Measurements from ENCODE around the gene H1-8.

- PRO-cap = no peak
These were observed 42.8 kb downstream of the EFCAB12 start for GRCh38 chr3:129385332-129386398.

GRCh38 chr3:129399905-129400394 lies 28.5 kb downstream of the EFCAB12 start:
- PRO-cap = no peak

DNA sequence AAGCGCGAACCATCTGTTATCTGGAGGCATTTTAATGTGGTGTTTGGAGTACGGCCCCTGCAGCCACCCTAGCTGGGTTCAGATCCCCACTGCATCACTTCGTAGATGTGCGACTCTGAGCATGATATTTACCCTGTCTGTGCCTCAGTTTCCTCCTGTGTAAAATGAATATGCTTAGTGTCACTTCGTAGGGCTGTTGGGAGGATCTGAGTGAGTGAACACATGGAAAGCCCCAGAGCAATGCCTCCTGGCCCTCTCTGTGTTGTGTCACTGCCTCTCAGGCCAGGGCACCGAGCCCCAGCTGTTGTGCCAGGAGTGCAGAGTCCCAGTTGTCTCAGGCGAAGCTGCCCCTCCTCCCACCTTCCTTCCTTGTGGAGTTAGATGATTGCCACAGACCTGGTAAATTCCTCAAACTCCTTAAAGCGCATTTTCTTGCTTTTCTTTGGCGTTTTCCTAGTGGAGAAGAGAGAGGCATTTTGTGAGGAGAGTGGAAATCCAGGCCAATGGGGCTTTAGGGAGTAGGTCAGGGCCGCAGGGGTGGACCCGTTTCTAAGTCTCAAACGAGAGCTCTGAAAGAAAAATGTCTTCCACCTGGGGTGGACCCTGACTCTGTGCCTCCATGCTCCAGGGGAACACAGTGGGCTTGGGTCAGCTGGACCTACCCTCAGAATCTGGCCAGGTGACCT lies 26.2 kb downstream of the EFCAB12 start:
- PRO-cap = no peak

DNA sequence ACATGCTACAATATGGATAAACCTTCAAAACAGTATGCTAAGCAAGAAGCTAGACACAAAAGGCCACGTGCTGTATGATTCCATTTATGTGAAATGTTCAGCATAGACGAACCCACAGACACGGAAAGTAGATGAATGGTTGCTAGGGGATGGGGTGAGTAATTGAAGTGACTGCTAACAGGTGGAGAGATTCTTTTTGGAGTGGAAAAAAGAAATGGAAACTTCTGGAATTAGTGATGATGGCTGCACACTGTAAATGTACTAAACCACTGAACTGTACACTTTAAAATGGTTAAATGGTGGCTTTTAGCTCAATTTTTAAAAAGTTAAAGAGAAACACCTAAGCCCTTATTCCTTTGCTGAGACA lies 685 bp upstream of the EFCAB12 start:
- PRO-cap = no peak

- PRO-cap = no peak
These were observed 1.8 kb upstream of the EFCAB12 start for GRCh38 chr3:129429872-129431074.

DNA sequence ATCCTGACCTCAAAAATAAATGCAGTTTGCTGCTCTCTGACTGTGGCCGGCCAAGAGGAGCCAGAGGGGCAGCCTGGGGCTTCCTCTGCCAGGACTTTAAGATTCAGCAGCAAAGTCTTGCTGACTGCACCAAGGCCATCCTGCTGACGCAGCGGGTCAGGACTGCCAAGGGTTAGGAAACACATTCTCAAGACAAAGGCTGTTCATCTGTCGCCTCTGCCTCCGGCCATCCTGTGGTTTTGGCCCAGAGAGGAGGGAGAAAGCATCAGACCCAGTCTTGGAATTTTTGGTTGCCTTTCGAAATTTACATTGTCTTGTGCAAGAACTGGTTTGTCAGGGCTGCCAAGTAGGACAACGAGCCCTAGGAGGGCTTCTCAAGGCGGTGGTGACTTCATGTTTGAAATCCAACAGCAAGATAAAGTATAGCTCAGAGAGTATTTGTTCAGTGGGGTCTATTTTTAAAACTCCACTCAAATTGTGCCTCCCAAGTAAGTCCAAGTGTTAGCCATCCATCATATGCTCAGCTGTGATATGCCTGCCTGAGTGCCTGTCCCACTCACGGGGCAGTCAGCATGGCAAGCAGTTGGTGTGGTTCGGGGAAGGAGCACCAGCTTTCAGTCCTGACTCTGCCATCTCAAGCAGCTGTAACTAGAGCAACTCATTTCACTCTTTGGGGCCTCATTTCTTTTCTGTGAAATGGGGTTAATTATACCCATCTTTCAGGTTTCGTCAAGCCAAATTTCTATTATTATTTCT lies 42.6 kb upstream of the RHO start:
- PRO-cap = no peak

DNA sequence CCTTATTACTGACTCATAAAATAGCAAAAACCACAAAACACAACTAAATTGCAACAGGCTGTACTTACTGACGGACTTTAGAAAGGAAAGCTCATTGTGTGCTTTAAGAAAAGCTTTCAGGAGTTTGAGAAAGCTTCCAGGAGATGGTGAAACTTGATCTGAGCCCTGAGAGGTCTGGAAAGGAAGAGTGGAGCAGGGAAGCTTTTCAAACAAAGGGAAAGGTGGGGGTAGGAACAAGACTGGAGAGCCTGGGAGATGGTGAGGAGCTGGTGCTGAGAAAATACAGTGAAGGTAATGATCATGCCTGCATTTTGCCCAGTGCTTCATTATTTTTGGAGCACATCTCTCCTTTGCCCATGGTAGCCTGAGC lies 42.0 kb upstream of the RHO start:
- PRO-cap = no peak

GRCh38 chr3:129543013-129543262 lies at the start of gene H1-8:
H1-8 (plus strand) TSS chr3:129543175.
- PRO-cap = no peak

DNA sequence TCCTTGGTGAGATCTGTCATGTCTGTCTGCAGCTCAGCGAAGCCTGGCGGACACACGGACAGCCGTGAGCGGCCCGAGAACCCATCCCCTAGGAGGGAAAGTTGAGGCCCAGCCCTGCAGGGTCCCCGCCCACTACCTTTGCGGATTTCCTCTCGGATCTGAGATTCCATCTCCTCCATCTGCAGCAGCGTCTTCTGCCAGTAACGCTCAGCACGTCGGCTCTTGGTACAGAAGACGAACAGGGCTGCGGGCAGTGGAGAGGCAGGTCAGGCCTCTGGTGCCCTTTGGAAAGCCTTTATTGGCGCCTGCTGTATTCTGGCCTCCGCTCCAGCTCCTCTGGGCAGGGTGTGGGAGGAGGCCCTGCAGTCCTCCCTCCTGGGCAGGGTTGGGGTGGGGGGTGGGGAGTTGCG lies 24.6 kb downstream of the H1-8 start:
- PRO-cap = no peak

- PRO-cap = bidirectional peak, plus-strand start at chr3:129578170, minus-strand start at chr3:129578059
These were observed 28.3 kb downstream of the PLXND1 start for GRCh38 chr3:129577823-129578845.

GRCh38 chr3:129585781-129586525 lies 20.5 kb downstream of the PLXND1 start:
- PRO-cap = no peak

GRCh38 chr3:129596203-129597360 lies 9.9 kb downstream of the PLXND1 start:
- PRO-cap = no peak

DNA sequence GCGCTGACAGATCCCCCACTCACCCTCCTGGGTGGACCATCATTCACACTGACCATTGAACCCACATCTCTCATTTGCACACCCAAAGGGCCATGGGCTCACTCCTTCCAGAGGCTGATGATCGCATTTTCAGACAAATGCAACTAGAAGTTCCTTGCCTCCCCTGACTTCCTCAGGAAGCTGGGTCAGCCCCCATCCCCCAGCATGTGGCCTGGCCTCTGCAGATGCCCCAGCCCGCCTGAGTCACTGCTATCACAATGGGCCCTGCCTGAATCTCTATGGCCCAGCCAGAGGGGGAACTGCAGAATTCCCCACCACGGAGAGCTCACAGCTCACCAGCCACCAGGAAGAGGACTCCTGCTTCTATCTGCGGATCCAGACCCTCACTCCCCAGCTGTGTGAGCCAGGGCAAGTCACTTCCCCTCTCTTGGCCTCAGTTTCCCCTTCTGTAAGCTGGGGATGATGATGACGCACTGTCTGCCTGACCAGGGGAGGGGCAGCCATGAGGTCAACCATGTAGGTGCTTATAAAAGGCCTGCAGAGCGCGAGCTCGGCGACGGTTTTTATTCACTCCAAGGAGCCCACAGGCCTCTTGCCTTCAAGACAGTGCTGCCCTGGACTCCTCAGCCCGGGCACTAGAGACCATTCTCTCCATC lies 6.9 kb downstream of the PLXND1 start:
- PRO-cap = no peak

DNA sequence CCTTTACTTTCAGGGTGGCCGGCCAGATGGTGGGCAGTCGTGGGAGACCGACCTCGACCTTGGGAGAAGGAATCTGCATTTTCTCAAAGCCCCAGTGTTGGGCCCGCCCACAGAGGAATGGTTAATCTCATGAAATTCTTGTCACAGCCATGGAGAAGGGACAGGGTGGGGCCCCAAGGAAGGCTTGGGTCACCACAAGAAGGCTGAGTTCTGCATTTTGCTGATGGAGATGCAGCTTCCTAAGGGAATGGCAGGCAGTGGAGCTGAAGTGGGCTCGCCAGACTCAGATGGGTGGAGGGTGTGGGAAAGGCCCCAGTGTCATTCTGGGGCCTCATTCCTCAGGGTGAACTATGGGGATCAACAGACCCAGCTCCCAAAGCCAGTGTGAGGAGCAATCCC lies 2.8 kb downstream of the PLXND1 start:
- PRO-cap = no peak

DNA sequence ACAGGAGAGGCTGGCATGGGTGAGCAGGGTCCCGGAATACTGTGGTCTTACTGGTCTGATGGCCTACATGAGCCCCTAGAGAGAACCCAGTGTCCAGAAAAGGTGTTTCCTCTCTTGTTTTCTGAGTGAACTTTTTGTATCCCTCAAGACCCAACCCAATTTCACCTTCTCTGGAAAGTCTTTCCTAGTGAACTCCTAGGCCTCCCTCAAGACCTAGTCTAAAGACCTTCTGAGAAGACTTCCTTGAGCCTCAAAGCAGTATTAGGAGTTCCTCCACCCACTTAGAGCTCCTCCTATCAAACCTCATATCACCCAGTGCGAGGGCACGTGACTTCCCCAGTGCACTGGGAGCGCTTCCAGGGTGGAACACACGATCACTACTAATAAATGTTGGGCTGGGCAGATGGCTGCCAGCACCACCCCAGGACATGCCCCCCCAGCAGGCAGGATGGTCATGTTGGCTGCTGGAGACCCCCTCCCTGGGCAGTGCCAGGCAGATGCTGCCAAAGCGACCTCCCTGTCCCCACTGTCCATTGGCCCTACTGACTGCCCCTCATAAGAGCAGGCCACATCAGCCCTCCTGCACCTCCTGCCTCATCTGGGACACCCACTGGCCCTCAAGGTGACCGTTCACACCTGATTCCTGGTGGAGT lies 8.4 kb upstream of the PLXND1 start:
- PRO-cap = no peak

DNA sequence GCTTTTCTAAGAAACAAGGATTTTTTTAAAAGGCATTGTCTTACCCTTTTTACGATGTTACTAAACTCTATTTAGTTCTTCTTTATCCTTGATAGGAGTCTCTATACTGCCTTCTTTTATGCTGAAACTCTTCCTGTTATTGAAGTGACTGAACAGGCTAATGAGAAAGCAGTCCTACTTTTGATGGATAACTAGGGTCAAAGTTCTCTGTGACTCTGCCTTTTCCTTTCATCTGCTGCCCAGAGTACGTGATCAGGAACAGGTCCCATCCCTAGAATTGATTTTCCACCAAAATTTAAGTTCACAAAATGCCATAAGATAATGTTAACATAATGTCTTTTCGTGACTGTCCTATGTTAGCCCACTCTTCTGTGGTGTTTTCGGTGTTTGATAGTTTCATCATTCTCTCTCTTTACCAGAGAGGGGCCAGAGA lies 50.2 kb upstream of the PLXND1 start:
- PRO-cap = no peak

GRCh38 chr3:129721058-129721820 lies 114.8 kb upstream of the PLXND1 start:
- PRO-cap = no peak

DNA sequence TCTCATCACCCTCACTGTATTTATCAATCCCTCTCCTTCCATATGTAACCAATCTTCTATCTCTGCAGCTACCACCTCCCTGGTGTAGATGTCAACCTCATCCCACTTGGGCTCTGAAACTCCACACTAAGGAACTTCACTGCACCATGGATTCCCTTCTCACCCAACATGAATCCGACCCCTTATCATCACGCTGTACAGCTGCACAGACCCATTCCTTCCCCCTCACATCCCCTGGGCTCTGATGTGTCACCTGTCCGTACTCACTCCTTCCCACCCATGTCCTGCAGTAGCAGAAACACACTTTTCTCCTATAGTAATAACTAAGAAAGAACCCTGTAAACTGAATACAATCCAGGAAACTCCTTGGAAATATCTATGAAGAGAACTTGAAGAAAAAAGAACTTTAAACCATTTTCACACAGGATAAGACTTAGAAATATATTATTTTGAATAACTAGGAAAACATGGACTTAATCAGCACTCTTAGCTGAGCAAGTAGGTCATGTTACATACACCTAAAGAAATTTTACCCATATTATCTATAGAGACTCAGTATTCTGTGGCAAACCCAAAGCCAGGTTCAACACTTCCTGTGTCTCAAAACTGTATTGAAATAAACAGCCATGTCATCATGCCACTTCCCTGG lies 141.2 kb upstream of the PLXND1 start:
- PRO-cap = no peak

DNA sequence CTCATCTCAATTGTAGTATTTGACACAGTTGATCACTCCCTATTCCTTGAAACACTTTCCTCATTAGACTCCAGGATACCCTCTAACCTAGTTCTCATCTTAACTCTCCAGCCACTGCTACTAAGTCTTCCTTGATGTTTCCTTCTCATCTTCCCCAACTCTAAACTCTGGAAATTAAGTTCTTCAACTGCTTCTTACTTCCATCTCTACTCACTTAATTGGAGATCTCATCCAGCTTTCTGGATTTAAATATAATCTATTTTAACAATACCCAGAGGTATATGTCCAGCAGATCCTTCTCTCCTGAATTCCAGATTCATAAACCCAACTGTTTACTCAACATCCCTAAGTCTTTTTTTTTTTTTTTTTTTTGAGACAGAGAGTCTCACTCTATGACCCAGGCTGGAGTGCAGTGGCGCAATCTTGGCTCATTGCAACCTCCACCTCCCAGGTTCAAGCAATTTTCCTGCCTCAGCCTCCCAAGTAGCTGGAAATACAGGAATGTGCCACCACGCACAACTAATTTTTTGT lies 16.2 kb downstream of the TMCC1 start:
- PRO-cap = no peak

DNA sequence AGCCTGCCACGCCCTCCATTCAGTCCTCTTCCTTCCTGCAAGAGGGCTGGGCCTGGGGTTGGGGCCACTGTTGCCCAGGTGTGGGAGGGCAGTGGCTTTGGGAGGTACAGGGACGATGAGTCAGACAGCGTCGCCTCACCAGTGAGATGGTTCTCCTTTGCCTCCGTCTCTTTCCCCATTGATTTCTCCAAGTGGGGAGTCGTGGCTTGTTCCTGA lies 13.0 kb downstream of the ALG1L2 start:
- PRO-cap = no peak